ENCODE results near the genes TEC, ZAR1, FRYL and CWH43.

- PRO-cap: no peak
Observed at GRCh38 chr4:48112069-48112840, 21.8 kb downstream of the TXK start.

- PRO-cap: no peak
Observed at GRCh38 chr4:48129529-48129952, 4.5 kb downstream of the TXK start.

- PRO-cap: bidirectional peak, plus-strand start at chr4:48270021, minus-strand start at chr4:48269838; bidirectional peak, plus-strand start at chr4:48270192, minus-strand start at chr4:48270228
Observed at GRCh38 chr4:48269748-48270521, at the start of gene TEC. Gene TEC (minus strand): TSS chr4:48269838.

GRCh38 chr4:48489899-48490416 is at the start of gene ZAR1:
Gene ZAR1 (plus strand): TSS chr4:48490252.
- PRO-cap: unidirectional peak, plus-strand start at chr4:48490084; unidirectional peak, plus-strand start at chr4:48490119; unidirectional peak, plus-strand start at chr4:48490255

DNA sequence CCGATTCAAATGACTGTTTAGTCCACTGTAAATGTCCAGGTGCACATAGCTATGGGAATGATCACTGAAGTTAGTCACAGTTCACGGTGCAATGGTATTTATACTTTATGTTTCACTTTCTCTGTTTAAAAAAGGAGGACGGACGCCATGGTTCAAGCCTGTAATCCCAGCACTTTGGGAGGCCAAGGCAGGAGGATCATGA is 60.5 kb downstream of the ZAR1 start:
- PRO-cap: no peak

- PRO-cap: bidirectional peak, plus-strand start at chr4:48780631, minus-strand start at chr4:48780312
Observed at GRCh38 chr4:48779978-48780439, at the start of gene FRYL. Gene FRYL (minus strand): TSS chr4:48780279.

DNA sequence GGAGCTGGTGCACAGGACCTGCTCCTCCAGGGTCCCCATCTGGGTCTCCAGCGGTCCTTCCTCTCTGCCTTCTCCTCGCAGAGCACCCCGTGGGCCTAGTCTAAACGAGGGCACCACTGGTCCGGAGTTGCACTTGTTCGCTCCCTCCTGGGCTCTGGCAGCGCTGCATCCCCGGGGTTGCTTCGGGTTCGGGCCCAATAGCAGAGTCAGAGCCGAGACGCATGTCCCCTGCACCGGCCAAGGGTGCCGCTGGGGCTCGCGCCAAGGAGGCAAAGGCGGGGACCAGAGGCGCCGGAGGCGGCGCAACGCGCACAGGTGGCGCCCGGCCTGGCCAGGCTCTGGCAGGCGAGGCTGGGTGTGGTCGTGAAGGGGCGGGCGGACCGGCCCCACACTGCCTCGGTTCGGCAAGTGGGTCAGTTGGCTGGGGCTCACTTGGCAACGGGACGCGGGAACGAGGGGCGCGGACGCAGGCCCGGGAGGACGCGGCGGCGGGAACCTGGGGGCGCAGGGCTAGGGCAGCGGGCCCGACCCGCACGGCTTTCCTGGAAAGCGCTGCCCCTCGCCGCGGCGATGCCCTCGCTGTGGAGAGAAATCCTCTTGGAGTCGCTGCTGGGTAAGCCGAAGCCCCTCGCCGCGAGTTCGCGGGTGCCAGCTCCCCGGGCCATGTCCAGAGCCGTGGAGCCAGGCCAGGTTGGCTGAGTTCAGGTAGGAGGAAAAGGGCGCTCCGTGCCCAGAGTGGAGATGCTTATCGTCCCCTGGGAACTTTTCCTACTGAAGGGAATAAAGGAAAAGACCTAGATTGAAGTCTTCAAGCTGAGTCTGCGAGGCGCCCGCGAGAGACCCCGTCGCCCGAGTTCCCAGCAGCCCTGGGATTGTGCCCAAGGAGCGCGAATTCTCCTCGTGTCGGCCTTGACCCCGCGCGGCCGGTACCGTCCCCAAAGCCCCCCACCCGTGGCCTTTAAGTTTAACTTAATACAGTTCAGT is at the start of gene CWH43:
TSS of gene CWH43 (plus strand) at position 416 of the 984 bp plus-strand sequence.
- PRO-cap: no peak

- PRO-cap: no peak
Observed at GRCh38 chr4:49016801-49017312, 30.8 kb downstream of the CWH43 start.

DNA sequence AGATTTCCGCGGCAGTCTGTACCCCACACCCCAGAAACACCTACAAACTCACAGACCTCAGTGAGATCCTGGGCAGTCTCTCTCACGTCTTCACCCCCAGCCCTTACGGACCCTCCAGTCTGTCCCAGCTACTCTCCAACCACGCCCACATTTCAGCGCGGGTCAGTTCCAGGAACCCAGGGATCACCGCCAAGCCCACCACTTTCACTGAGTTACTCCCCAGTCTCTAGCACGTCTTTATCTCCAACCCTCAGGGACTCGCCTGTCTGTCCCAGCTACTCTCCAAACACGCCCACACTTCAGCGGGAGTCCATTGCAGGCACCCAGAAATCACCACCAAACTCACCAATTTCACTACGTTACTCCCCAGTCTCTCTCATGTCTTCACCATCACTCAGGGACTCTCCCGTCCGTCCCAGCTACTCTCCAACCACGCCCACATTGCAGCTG is 528.2 kb downstream of the CWH43 start:
- PRO-cap: no peak

DNA sequence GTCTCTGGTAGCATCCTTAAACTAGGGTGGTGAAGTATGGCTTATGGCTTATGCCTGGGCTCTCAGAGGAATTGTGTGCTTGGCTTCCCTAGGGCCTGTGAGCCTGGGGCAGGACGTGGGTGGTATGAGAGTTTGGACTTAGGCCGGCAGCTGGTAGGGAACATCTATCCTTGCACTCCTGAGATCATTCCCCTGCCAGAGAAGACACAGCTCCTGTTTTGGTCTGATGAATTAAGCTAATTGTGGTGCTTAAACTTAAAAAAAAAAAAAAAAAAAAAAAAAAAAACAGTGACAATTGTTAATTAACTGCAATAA is 52.3 kb downstream of the DCUN1D4 start:
- PRO-cap: no peak

DNA sequence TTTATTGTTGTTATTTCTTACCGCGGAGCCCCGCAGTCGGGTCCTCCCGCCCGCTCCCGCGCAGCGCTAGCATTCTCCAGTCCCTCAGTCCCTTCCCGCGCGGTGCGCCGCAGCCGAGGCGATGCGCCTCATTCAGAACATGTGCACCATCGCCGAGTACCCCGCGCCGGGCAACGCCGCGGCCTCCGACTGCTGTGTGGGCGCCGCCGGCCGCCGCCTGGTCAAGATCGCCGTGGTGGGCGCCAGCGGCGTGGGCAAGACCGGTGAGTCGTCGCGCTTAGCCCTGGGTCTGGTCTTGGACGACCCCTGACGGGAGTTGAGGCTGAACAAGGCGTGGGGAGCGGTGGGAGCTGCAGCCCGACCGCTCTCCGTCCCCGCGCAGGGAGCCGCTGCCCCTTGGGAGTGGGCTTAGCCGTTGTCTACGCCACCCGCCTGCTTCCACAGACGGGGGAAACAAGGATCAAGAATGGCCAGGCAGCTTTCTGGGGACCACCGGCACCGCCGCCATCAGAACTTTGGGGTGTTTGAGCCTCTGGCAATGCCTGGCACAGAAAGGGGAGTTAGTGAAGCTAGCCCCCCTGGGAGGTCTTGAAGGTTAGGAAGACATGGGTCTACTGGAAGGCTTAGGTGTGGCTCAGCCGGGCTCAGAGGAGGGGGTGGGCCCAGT is 403 bp downstream of the RASL11B start:
- PRO-cap: bidirectional peak, plus-strand start at position 131 of the sequence, minus-strand start at position 172 of the sequence

DNA sequence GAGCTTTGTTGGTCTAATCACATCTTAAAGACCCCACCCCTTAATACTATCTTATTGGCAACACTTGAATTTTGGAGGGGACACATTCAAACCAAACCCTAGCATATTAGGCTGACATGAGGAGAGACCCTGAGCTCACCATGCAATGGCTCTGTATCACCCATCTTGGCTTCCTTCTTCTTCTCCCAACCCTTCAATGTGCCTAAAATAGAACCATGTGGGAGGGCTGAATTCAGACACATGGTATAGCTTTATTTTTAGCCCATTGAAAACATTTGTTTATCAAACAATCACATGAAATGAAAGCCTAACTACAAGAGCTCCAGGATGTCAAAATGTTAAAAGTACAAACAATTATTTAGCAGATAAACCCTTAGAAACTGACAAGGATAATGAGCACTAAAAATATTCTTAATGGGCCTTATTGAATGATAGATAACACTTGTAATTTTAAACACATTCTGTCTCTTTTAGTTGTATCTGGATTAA is 81.6 kb downstream of the RASL11B start:
- PRO-cap: no peak

DNA sequence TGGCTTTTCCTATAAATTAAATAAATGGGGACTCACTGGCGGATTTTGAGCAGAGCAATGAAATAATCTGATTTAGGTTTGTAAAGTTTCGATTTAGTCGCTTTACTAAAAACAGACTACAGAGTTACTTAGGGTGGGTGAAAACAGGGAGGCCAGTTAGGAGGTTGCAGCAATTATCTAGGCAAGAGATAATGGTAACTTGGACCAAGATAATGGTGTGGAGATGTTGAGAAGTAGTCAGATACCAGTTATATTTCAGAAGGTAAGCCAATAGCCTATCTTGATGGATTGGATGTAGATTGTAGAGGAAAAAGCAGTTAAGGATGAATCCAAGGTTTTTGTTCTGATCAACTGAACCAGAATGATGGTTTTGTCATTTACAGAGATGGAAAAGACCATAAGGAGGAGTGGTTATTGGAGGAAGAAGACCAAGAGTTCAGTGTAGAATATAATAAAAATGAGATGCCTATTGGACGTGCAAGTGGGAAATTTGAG is 23.9 kb downstream of the FIP1L1 start:
- PRO-cap: no peak

DNA sequence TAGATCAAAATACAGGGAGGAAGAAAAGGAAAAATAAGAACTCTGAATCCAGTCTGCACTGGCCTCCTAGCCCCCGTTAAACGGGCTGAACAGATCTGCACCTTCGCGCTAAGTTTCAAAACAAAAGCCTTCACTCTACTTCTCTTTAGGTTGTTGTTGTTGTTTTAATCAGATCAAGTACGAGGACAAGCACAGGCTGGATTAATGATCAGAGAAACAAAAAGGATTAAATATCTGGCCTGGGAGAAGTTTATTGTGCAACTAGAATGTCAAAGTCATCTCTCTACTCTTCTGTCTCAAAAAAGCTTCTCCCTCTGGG is 375 bp downstream of the LNX1 start:
- PRO-cap: no peak

- PRO-cap: bidirectional peak, plus-strand start at chr4:53592905, minus-strand start at chr4:53592837
Observed at GRCh38 chr4:53592680-53593407, 1.6 kb upstream of the LNX1 start.

- PRO-cap: no peak
Observed at GRCh38 chr4:53984187-53984933, 80.0 kb downstream of the CHIC2 start.

GRCh38 chr4:54021415-54022406 is 42.7 kb downstream of the CHIC2 start:
- PRO-cap: no peak

- PRO-cap: no peak
Observed at GRCh38 chr4:54032960-54033218, 31.5 kb downstream of the CHIC2 start.

DNA sequence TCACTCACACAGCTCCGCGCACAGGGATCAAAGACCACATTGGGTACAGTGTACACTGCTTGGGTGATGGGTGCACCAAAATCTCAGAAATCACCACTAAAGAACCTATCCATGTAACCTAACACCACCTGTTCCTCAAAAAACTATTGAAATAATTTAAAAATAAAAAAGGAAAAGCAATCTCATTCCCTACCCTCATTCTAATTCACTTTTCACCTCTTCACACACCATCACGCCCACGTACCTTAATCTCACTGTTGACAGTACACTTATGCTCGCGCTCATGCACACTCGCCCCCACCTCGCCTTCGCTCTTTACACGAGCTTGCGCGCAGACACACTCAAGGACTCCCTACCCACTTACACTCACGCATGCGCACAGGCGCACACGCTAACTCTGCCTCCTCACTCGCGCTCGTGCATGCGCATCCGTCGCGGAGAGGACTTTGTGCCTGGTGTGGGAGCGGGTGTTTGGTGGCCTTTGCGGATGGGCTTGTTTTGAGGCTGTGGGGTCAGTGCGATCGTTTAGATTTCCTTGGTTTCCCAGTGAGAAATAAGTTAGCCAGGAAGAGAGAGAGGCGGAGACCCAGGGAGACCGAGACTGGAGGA is 8.3 kb upstream of the GSX2 start:
- PRO-cap: no peak

- PRO-cap: no peak
Observed at GRCh38 chr4:54154276-54154692, 54.3 kb downstream of the GSX2 start.

Data from neural crest cell (in vitro differentiated cells).